ENCODE data around the genes LIN7C and METTL15.

- PRO-cap, result no peak
Observed at GRCh38 chr11:27401642-27402494, 38.9 kb upstream of the CCDC34 start.

DNA sequence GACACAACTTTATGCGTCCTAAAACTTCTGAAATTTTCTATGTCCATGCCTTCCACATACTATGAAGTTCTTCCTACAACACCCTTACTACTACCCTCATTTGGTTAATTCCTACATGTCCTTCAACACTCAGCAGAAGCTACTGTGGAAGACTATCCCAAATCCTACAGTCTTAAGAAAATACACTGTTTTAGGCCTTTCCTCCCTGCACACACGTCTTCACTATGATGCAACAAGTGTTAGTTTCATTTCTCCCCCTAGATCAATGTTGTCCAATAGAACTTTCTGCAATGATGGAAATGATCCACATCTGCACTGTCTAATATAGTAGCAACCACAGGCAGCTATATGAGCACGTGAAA lies 46.7 kb upstream of the CCDC34 start:
- PRO-cap, result no peak

GRCh38 chr11:27474418-27474642 lies 1.7 kb upstream of the LGR4 start:
- PRO-cap, result no peak

DNA sequence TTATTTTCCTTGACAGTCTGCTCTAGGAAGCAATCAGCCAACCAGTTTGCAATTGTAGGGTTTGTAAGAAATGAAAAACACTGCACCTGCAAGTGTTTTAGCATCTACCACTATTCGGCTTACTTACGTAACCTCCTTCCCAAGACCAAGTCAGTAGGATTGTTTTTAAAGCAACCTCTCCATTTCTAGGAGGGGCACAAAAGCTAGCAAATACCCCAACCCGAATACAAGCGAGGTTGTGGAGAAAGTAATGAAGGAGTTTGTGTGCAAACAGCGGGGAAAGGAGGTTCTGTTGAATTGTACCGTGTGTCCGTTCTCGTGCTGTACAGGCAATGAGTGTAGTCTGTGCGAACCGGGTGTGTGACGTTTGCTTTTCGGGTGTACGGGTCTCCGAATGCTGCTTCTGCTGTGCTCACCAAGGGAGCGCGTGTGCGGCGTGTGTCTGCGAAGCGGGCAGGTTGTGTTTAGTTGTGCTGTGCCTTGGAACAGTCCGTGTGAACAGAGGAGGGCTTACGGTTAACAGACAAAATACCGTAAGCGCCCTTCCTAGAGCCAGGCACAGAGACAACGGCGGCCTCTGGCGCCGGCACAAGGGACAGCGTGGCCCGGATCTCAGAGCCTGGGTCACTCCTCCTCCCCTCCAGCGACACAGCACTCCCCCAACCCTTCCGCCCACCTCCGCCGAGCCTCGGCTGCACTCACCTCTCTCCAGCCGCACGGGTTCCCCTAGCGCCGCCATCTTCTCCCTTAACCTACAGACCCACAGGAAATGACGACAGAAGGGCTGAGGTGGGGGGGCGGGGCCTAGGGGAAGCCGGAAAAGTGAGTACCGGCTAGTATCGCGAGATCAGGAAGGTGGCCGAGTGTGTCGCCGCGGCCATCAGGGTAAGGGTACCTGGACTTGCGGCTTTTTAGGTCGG lies at the start of gene LIN7C:
TSS of gene LIN7C (minus strand) at position 756 of the 920 bp plus-strand sequence.
- PRO-cap, result bidirectional peak, plus-strand start at position 862 of the sequence, minus-strand start at position 754 of the sequence

DNA sequence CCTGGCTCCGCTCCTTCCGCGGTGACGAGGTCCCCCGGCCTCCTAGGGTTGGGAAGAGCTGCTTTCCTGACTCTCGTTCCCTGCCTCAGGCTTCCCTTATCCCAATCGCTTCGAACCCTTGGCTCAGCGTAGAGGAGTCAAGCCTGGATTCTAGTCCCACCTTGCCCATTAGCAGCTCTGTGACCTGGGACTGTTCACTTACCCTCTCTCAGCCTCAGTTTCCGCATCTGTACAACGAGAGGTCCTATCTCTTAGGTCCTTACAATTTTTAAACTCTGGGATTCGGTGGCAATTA lies 312 bp upstream of the LIN7C start:
- PRO-cap, result no peak

DNA sequence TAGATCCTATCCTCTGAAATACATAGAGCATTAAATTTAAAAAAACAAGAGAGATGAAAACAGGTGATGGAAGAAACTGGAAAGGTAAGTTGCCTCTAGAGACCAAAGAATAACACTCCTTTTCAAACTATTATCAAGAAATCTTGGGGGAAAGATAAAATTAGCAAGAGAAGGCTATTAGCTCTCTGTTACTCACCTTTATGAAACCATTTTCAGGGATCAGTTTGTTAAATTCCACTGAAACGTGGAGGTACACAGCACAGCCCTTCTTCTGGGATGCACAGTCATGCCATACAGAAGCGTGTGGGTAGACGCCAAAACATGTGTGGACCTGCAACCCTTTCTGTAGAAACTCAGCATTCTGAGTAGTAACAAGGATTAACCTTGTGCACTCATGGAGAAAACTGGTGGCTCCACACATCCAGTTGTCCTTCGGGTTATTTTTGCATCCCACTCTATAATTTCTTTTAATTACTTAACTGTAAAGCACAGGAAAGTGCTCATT lies 26.3 kb downstream of the BDNF start:
- PRO-cap, result no peak

GRCh38 chr11:28107008-28108006 lies 649 bp downstream of the KIF18A start:
- PRO-cap, result bidirectional peak, plus-strand start at chr11:28107473, minus-strand start at chr11:28107411; bidirectional peak, plus-strand start at chr11:28107849, minus-strand start at chr11:28107508

GRCh38 chr11:28108007-28108623 lies at the start of gene METTL15:
Gene METTL15, plus strand, starts transcription at chr11:28108388.
- PRO-cap, result bidirectional peak, plus-strand start at chr11:28108402, minus-strand start at chr11:28108125

GRCh38 chr11:28158717-28159701 lies 50.8 kb downstream of the METTL15 start:
- PRO-cap, result no peak

DNA sequence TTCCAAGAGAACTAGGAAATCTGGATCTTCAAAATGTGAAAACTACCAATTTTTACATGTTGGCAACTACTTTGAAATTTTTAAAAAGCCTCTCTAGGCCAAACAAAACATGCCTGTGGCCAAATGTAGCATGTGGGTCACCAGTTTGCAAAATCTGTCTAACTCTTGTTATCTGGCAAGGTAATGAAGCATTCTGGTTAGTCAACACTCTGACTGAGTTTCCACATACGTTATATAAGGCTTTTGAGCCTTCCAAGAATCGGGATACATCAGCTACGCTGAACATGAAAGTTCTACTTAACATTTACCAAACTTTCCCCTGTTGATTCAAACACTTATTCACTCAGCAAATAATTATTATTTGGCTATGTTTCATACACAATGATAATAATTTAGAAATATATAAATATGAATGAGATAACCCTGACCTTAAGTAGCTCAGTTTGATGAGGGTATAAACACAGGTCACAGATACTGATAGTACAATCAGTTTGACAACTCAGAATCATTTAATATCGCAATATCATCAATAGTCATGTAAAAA lies 752.5 kb downstream of the KCNA4 start:
- PRO-cap, result no peak

- PRO-cap, result no peak
Observed at GRCh38 chr11:30549498-30550025, 36.6 kb downstream of the MPPED2 start.

DNA sequence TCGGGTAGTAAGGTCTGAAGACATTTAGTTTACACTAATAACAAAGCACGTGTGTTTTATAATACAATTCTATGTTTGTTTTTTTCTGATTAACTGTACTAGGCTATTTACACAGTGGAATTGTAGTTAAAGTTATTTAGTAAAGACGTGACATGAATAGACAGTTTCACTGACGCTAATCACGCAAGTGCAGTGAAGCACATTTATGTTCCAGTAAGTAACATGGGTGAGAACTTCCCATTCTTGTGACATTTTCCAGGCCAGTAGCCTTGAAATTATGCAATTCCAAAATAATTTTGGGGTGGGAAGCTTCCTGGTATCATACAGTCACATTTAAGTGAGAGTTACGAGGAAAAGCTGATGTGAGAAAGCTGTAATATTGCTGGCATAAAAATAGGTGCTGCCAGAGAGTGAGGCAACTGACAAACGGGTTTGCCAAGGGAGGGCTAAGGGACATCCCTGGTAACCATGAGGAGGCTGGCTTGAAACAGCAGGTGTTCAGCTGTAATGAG lies 378.8 kb downstream of the DCDC1 start:
- PRO-cap, result no peak

GRCh38 chr11:31477666-31478305 lies 31.6 kb downstream of the IMMP1L start:
- PRO-cap, result no peak

DNA sequence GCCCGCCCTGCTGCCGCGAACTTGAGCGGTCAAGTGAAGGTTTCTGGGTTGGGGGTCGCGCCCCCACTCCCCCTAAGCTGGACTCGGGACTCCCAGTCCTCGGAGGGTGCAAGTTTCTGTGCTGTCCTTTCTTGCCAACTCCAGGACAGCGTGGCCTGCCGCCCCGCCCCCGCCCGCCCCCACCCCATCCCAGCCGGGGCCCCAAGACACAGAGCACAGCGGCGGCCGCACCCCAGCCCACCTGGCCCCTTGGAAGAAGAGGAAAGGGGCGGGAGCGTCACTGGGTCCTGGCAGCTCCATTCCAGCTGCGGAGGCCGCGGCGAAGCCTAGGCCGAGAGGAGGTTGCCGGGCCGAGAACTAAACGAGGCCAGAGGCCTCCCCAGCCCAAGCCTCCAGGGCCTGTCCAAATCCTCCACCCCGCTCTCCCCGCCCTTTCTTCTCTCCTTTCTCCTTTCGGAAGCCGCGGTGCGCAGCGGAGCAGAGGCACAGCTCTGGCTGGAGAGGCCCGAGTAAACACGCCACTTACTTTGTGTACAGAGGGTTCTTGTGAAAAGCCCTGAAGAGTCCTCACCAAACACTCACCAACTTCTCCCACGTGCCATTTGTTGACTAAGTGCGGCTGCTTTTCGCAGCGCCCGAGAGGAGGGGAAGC lies 571 bp upstream of the PAX6 start:
- PRO-cap, result no peak

DNA sequence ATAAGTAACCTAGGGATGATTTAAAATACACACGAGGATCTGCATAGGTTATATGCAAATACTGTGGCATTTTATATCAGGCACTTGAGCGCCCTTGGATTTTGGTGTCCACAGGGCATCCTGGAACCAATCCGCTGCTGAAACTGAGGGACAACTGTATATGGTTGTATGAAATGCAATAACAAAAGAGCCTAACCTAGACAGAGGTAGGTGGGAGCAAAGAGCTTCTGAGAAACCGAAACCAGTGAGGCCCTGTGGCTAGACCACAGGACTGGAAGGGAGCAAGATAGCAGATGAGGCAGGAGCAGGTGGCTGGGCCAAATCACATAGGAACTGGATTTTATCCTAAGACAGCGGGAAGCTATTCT lies 30.1 kb downstream of the RCN1 start:
- PRO-cap, result unidirectional peak, plus-strand start at position 247 of the sequence

GRCh38 chr11:32429590-32429764 lies 5.9 kb downstream of the WT1 start:
- PRO-cap, result no peak

DNA sequence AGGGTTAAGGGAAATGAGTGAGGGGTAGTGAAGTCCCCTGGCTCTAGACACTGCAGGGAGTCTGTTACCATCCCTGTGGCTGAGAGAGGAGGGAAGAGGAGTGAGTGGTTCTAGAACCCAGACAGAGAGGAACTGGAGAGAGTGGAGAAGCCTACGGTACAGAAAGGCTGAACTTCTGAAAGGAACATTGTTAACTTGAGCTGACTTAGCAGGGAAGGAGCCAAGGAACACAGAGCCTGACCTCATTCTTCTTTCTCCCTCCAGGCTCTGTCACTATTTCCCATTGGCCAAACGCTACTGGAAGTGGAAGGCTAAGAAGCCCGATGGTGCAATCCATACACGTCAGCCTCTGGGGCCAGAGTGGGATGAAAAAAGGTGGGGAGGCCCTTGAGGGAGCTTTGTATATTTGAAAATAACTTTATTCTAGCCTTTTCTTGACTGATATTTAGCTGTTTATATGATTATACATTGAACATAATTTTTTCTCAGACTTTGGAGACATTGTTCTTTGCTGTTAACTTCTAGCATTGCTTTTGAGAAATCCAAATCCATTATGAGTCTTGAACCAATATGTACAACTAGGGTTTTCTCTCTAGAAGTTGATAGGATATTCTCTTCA lies 16.5 kb upstream of the WT1 start:
- PRO-cap, result no peak

GRCh38 chr11:32466186-32466564 lies 30.8 kb upstream of the WT1 start:
- PRO-cap, result no peak

GRCh38 chr11:32987912-32988203 lies 27.8 kb upstream of the DEPDC7 start:
- PRO-cap, result no peak

- PRO-cap, result no peak
Observed at GRCh38 chr11:33258863-33259284, 1.7 kb downstream of the HIPK3 start.